GM12878 (cell line): ENCODE data around the genes ABCC11 and HEATR3.

DNA sequence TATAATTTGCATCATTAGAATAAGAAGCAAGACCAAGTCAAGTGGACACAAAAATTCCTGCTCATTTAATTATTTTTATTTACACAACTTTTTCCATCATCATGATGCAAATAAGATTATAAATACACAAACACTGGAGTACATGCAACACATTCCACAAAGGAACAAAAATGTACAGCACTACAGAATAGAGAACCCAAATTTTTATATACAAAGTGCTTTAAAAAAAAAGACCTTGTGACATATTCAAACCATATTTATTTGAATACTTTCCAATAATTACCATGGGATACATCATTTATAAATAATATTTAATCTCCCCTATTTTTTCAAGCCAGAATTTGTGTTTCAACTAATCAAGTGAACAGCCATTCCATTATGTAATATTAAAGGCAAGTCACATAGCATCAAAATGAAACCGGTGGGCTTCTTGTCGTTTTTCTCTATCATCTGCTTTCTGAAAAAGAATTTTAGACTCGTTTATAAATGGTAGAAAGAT, 11.6 kb upstream of the NETO2 start:
- RAMPAGE, long total RNA, result no peak
- RRBS, 2 experiments, result no CpG with 5 or more reads among the region's 3 CpGs
CAGE:
- cytosol, long polyA minus RNA, result no peak
- cytosol, long polyA plus RNA, result no peak
- long polyA plus RNA, result no peak
- nucleolus, long total RNA, result no peak
- nucleus, long polyA plus RNA, result no peak
- nucleus, long total RNA, result no peak

DNA sequence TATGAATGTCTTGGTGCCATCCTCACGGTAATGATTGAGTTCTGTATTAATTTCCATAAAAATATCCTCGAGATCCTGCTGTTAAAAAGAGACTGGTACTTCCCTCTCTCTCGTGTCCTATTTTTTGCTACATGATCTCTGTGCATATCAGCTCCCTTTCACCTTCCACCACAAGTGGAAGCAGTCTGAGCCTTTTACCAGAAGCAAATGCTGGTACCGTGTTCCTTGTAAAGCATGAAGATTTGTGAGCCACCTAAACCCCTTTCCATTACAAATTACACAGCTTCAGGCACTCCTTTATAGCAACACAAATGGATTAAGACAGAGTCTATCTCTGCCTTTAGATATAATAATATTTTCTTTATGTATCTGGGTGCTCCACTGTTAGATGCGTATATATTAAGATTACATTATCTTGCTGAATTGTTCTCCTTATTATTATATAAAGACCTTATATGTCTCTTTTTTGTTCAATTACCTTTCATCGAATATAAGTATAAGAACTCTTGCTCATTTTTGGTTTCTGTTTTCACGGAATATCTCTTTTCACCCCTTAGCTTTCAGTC, 40.2 kb downstream of the ITFG1 start:
- RAMPAGE, long total RNA, result no peak
- RRBS, 2 experiments, result no CpG with 5 or more reads among the region's 7 CpGs
CAGE:
- cytosol, long polyA minus RNA, result no peak
- cytosol, long polyA plus RNA, result no peak
- long polyA plus RNA, result no peak
- nucleolus, long total RNA, result no peak
- nucleus, long polyA plus RNA, result no peak
- nucleus, long total RNA, result no peak

DNA sequence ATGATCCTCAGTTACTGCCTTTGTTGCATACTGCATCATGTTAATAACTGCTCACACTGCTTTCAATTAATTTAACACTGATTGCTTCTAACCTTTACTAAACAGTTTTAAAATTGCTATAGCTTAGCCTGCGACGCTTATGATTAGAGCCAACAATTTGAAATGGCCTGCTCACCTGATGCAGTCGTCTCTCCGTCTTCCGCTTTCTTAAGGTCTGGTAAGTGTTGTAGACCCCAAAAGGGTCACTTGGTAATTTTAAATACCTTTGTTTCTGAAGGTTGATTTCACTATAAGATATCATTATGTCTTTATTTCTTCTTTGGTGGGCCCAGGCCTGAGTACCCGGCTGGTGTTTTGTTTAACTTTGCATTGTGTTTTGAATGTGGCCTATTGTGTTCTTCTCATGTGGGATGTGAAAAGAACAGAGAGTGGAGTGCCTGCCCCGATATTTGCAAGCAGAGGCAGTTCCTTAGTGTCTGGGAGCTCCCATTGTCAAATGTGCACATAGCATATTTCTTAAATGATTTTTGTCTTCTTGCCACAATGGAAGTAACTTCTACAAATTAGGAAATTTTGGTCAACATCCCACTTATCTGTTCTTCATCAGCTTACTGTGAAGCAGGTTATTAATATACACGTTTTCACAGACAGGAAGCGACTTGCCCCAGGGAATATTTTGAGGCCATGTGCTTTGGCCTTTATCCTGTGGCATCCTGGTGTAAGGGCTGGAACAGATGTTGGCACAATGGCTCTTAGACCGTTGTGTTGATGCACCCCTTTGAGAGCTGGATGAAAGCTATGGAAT, 2.8 kb downstream of the PHKB start:
- RAMPAGE, long total RNA, result no peak
- RRBS, 2 experiments, result no CpG with 5 or more reads among the region's 10 CpGs
CAGE:
- cytosol, long polyA minus RNA, result start-site peak on the plus strand centred at position 168 of the sequence, 45 bp wide, 88 reads
- cytosol, long polyA plus RNA, result no peak
- long polyA plus RNA, result no peak
- nucleolus, long total RNA, result no peak
- nucleus, long polyA plus RNA, result no peak
- nucleus, long total RNA, result no peak

DNA sequence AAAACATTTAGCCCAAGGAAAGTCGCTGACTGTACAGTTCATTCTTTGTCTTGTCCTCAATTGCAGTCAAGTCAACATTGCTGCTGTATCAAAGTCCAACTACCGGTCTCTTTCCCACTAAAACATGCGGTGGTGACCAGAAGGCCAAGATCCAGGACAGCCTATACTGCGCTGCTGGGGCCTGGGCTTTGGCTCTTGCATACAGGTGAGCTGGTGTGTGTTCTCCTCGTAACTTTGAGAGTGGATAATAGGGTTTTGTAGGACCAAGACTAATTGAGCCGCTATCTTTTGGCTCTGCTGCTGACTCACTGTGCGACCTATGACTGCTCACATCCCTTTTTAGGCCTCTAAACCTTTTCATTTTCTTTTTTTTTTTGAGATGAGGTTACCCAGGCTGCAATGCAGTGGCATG, 38.6 kb downstream of the PHKB start:
- RAMPAGE, long total RNA, result no peak
- RRBS, 2 experiments, result no CpG with 5 or more reads among the region's 7 CpGs
CAGE:
- cytosol, long polyA minus RNA, result start-site peak on the plus strand centred at position 87 of the sequence, 7 bp wide, 43 reads
- cytosol, long polyA plus RNA, result no peak
- long polyA plus RNA, result no peak
- nucleolus, long total RNA, result no peak
- nucleus, long polyA plus RNA, result no peak
- nucleus, long total RNA, result no peak

DNA sequence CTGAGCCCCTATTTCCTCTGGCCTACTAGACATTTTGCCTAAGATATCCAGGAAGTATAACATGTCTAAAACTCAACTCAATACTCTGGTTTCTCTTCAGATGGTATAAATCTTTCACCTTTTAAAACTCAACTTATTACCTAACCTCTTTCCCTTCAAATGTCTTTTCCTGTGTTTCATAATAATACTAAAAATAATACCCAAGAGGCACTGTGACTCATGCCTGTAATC, 95.2 kb downstream of the ABCC12 start:
- RAMPAGE, long total RNA, result no peak
CAGE:
- cytosol, long polyA minus RNA, result no peak
- cytosol, long polyA plus RNA, result no peak
- long polyA plus RNA, result no peak
- nucleolus, long total RNA, result no peak
- nucleus, long polyA plus RNA, result no peak
- nucleus, long total RNA, result no peak

GRCh38 chr16:48206490-48207001, 37.6 kb upstream of the LONP2 start:
- RAMPAGE, long total RNA, result no peak
- RRBS, 2 experiments, result no CpG with 5 or more reads among the region's 5 CpGs
CAGE:
- cytosol, long polyA minus RNA, result no peak
- cytosol, long polyA plus RNA, result no peak
- long polyA plus RNA, result no peak
- nucleolus, long total RNA, result no peak
- nucleus, long polyA plus RNA, result no peak
- nucleus, long total RNA, result no peak

DNA sequence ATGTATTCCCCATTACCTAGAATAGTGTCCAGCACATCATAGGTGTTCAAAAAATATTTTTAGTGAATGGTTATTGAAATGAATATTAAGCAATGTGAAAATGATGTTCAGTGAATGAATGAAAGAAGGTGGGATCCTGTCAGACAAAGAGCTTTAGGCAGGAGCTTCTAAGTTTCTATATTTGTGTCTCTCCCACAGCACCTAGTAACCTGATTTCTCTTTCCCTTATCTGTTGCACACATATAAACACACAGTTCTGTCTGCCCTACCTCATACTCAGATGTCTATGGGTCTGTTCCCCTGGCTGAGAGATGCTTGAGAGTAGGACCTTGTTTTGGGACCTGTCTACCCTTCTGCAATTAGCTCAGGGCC, 6.1 kb upstream of the LONP2 start:
- RAMPAGE, long total RNA, result no peak
CAGE:
- cytosol, long polyA minus RNA, result no peak
- cytosol, long polyA plus RNA, result no peak
- long polyA plus RNA, result no peak
- nucleolus, long total RNA, result no peak
- nucleus, long polyA plus RNA, result no peak
- nucleus, long total RNA, result no peak

DNA sequence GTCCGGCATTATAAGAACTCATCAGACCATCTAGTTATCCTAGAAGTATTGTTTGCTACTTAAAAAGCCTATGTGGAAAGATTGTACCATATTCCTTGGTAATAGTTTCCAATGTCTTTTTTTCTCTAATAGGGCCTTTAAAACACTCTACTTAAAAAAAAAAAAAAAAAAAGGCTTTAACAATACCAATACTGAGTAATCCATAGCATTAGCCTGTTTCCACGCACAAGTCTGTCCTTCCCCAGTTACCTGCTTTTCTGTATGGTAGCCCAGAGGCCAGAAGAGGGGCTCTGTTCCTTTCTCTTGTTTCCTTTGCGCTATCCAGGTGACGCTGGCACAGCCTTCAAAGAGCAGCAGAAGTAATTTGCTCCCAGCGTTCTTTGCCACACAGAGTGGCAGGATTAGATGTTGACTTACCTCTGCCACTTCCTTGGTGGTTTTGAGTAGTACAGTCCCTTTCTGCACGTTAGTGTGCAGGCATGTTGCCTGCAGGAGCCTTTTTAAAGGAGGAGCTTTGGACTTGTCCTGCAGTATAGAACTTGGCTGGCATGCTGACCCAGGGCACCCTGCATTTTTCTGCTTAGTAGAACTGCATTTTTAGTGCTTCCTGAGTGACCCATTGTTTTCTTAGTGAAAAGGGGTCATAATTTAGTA, at the start of gene ABCC11:
ABCC11 (minus strand) TSS at position 475 of the 654 bp plus-strand sequence.
- RAMPAGE, long total RNA, result no peak
- RRBS, 2 experiments, result no CpG with 5 or more reads among the region's 6 CpGs
CAGE:
- cytosol, long polyA minus RNA, result no peak
- cytosol, long polyA plus RNA, result no peak
- long polyA plus RNA, result no peak
- nucleolus, long total RNA, result no peak
- nucleus, long polyA plus RNA, result no peak
- nucleus, long total RNA, result no peak

DNA sequence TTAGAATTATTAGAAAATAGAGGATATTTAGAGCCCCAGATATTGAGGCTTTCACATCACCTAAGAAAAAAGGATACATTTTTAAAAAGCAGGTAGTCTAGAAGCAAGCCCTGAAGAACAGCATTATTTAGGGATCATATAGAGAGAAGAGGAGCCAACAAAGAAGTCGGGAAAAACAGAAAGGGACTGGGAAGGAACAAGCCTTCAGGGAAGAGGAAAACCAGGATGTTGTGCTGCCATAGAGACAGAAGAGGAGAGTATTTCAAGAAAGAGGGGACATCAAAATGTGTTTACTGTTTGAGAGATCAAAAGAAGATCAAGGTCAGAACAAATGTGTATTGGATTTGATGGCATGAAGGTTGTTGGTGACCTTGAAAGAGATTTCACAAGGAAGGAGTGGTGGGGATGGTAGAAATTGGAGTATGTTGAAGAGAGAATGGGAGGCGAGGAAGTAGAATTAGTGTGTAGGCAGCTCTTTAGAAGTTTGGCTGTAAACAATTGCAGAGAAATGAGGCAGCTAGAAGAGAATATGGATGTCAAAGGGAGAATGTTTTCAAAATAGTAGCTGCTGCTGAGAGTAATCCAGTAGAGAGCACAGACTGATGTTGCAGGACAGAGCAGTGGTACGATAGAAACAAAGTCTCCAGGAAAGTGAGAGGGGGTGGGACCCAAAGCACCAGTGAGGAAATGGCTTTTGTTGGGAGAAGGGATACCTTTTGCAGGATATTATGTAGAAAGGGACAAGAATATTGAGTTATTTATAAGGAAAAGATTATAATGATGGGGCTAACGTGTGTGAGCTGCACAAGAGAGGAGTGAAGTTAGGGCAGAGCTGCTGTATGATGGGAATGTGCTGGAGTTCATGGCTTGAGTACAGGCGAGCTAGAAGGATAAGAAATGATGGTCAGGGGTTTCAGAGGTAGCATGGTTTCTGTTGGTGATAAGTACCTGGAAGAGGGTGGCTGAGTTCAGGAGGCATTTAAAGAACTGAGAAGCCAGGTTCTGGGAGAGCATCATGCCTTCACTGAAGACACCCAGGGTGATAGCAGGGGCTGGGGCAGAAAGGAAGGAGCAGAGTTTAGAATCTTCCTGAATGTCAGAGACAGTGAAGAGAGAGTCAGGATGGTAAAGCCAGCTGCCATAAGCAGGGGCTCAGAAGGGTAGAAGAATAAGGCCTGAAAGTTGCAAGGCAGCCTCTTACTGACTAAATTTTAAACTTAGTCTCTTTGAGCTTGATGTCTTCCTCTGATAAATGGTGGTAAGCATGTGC, 45.8 kb downstream of the SIAH1 start:
- RAMPAGE, long total RNA, result no peak
- RRBS, 2 experiments, result no CpG with 5 or more reads among the region's 5 CpGs
CAGE:
- cytosol, long polyA minus RNA, result no peak
- cytosol, long polyA plus RNA, result no peak
- long polyA plus RNA, result no peak
- nucleolus, long total RNA, result no peak
- nucleus, long polyA plus RNA, result no peak
- nucleus, long total RNA, result no peak

- RAMPAGE, long total RNA, result no peak
- RRBS, 2 experiments, result no CpG with 5 or more reads among the region's 9 CpGs
CAGE:
- cytosol, long polyA minus RNA, result no peak
- cytosol, long polyA plus RNA, result no peak
- long polyA plus RNA, result no peak
- nucleolus, long total RNA, result no peak
- nucleus, long polyA plus RNA, result no peak
- nucleus, long total RNA, result no peak
These were observed 31.6 kb downstream of the N4BP1 start for GRCh38 chr16:48578261-48578933.

GRCh38 chr16:48774222-48774829, 164.3 kb upstream of the N4BP1 start:
- RAMPAGE, long total RNA, result no peak
- RRBS, 2 experiments, result no CpG with 5 or more reads among the region's 24 CpGs
CAGE:
- cytosol, long polyA minus RNA, result no peak
- cytosol, long polyA plus RNA, result no peak
- long polyA plus RNA, result no peak
- nucleolus, long total RNA, result no peak
- nucleus, long polyA plus RNA, result no peak
- nucleus, long total RNA, result no peak

DNA sequence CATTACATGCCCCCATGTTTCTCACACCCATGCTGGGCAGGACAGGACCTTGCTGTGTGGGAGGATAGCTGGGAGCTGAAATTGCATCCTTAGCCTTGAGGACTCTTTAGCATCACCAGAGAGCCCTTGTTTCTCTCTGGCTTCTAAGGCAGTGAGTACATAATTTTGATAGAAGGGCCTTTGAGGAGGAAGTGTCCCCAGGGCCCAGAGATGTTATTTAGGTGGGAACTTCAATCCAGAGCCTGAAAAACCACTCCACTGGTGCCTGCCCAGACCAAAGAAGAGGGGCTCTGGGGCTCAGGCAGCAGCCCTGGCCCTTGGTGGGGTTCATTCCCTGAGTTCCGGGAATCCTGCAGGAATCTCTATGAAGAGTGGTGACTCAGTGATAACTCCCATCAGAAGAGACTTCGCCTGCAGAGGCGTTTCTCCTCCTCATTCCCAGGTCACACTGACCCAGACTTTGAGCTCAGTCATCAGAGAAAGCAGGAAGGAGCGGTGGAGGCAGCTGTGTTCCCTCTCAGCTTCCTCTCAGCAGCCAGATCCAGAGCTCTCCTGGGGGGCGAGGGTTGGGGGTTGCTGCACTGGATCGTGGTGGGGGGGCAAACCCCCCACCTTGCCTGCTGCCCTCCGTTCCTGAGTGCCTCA, 271.4 kb downstream of the CBLN1 start:
- RAMPAGE, long total RNA, result no peak
- RRBS, 2 experiments, result no CpG with 5 or more reads among the region's 7 CpGs
CAGE:
- cytosol, long polyA minus RNA, result no peak
- cytosol, long polyA plus RNA, result no peak
- long polyA plus RNA, result no peak
- nucleolus, long total RNA, result no peak
- nucleus, long polyA plus RNA, result no peak
- nucleus, long total RNA, result no peak

- RAMPAGE, long total RNA, result no peak
- RRBS, 2 experiments, result no CpG with 5 or more reads among the region's 2 CpGs
CAGE:
- cytosol, long polyA minus RNA, result no peak
- cytosol, long polyA plus RNA, result no peak
- long polyA plus RNA, result no peak
- nucleolus, long total RNA, result no peak
- nucleus, long polyA plus RNA, result no peak
- nucleus, long total RNA, result no peak
These were observed 149.0 kb downstream of the CBLN1 start for GRCh38 chr16:49132701-49133032.

DNA sequence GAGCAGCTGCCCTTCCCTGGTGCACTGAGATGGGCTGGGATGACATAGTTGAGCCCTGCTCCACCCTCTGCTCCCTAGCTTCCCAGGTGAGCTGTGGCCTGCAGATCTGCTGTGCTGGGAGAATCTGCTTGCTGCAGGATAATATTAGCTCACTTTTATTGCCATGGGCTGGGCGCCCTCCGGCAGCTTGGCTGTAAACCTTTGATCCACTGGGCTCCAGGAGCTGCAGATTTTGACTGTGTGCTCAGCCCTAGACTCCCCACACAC, 101.8 kb downstream of the CBLN1 start:
- RAMPAGE, long total RNA, result no peak
- RRBS, 2 experiments, result no CpG with 5 or more reads among the region's 2 CpGs
CAGE:
- cytosol, long polyA minus RNA, result no peak
- cytosol, long polyA plus RNA, result no peak
- long polyA plus RNA, result no peak
- nucleolus, long total RNA, result no peak
- nucleus, long polyA plus RNA, result no peak
- nucleus, long total RNA, result no peak

DNA sequence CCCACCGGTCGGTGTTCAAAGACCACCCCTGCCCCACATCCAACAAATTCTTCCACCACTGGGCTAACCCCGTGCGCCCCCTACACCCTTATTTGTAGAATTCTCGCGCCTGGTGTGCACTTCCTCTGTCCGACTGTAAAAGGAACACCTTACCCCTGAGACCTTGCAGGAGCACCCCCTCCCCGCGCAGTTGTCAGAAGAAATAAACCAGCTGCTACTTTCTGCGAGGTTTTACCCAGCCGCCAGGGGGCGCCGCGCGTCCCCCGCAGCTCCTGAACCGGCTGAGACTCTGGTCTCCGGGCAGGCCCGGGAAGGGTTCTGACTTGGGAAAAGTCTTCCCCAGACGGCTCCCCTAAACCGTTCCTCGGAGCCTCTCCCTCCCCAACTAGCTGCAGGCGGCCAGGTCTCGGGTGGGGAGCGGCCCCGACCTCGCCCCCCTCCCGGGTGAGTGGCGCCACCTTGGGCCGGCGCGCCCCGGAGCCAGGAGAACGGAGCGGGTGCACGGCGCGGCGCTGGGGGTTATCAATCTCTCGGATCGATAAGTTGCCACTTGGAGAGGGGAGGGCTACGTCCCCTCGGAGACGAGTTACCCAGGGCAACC, 1.8 kb upstream of the ZNF423 start:
- RAMPAGE, long total RNA, result no peak
- RRBS, 2 experiments, result no CpG with 5 or more reads among the region's 44 CpGs
CAGE:
- cytosol, long polyA minus RNA, result no peak
- cytosol, long polyA plus RNA, result no peak
- long polyA plus RNA, result no peak
- nucleolus, long total RNA, result no peak
- nucleus, long polyA plus RNA, result no peak
- nucleus, long total RNA, result no peak

DNA sequence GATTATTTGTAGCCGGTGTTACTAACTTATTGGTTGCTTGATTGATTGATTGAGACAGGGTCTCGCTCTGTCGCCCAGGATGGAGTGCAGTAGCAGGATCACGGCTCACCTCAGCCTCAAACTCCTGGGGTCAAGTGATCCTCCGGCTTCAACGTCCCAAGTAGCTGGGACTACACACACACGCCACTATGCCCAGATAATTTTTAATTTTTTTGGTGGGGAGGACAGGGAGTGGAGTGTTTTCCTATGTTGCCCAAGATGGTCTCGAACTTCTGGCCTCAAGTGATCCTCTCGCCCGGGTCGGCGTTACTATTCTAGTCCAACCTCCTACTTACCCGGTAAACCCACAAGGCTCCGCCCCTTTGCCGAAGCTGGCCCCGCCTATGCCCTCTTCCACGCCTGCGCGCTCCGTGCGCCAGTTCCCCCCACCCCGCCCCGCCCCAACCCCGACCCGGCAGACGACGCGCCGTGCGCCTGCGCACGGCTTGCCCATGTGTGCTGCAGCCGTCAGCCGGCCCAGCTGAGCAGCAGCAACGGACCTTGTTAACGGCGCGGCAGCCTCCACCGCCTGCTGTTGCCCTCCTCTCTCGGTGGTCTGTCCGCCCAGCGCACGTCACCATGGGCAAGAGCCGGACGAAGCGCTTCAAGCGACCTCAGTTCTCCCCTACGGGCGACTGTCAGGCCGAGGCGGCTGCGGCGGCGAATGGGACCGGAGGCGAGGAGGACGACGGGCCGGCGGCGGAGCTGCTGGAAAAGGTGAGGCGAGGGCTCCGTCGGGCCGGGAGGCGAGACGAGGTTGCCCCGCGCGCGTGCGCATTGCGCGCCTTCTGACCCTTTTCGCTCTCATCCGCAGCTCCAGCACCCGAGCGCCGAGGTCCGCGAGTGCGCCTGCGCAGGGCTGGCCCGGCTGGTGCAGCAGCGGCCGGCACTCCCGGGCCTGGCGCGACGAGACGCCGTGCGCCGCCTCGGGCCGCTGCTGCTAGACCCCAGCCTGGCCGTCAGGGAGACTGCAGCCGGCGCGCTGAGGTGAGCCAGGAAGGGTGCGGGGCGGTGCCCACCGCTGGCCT, at the start of gene HEATR3:
HEATR3 (plus strand) TSS at position 457 of the 1,067 bp plus-strand sequence.
- RAMPAGE, long total RNA, result no peak
- RRBS, 2 experiments, result under 1 to 1% methylated on average over 38 to 43 of the region's 103 CpGs
CAGE:
- cytosol, long polyA minus RNA, result no peak
- cytosol, long polyA plus RNA, result start-site peak on the plus strand centred at position 482 of the sequence, 29 bp wide, 80 and 185 reads in 2 replicates
- long polyA plus RNA, result start-site peak on the plus strand centred at position 475 of the sequence, 43 bp wide, 211 and 234 reads in 2 replicates
- nucleolus, long total RNA, result no peak
- nucleus, long polyA plus RNA, result start-site peak on the plus strand centred at position 474 of the sequence, 42 bp wide, 239 and 492 reads in 2 replicates
- nucleus, long total RNA, result no peak

GRCh38 chr16:50158159-50159022, 5.3 kb downstream of the TENT4B start:
- RAMPAGE, long total RNA, result no peak
- RRBS, 2 experiments, result no CpG with 5 or more reads among the region's 7 CpGs
CAGE:
- cytosol, long polyA minus RNA, result no peak
- cytosol, long polyA plus RNA, result no peak
- long polyA plus RNA, result no peak
- nucleolus, long total RNA, result no peak
- nucleus, long polyA plus RNA, result no peak
- nucleus, long total RNA, result no peak

GRCh38 chr16:50201556-50201953, 48.4 kb downstream of the TENT4B start:
- RAMPAGE, long total RNA, result no peak
- RRBS, 2 experiments, result no CpG with 5 or more reads among the region's 4 CpGs
CAGE:
- cytosol, long polyA minus RNA, result no peak
- cytosol, long polyA plus RNA, result no peak
- long polyA plus RNA, result no peak
- nucleolus, long total RNA, result no peak
- nucleus, long polyA plus RNA, result no peak
- nucleus, long total RNA, result no peak

DNA sequence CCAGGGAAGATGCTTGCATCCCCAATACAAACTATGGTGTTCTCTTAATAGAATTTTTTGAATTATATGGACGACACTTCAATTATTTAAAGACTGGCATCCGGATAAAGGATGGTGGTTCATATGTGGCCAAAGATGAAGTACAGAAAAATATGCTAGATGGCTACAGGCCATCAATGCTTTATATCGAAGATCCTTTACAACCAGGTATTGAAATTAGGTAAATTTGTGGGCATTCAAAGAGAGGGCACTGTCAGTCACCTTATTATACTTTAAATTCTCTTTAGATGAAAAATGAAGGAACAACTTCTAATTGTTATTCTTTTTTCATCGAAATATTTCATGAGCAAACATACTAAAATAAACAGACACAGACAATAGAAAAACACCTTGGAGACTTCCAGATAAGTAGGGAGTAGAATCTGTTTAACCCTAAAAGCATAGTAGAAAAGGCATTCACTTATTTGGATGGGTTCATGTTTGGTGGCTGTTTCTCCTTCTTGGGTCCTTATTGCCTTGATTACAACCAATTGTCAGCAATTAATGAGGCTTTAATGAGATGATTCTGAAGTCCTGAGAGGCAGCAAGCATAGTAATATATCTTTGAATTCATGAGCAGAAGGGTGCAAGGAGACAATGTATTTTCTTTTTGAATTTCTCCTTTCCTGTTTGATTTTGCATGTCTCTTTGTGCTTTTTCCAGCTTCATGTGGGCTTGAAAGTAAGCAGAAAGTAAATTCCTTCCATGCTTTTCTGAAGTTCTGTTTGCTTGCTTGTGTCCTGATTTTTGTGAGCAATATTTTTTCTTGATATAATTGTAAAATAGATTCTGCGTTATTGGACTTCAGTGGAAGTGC, 42.9 kb upstream of the ADCY7 start:
- RAMPAGE, long total RNA, result no peak
- RRBS, 2 experiments, result no CpG with 5 or more reads among the region's 5 CpGs
CAGE:
- cytosol, long polyA minus RNA, result no peak
- cytosol, long polyA plus RNA, result no peak
- long polyA plus RNA, result no peak
- nucleolus, long total RNA, result no peak
- nucleus, long polyA plus RNA, result no peak
- nucleus, long total RNA, result no peak

DNA sequence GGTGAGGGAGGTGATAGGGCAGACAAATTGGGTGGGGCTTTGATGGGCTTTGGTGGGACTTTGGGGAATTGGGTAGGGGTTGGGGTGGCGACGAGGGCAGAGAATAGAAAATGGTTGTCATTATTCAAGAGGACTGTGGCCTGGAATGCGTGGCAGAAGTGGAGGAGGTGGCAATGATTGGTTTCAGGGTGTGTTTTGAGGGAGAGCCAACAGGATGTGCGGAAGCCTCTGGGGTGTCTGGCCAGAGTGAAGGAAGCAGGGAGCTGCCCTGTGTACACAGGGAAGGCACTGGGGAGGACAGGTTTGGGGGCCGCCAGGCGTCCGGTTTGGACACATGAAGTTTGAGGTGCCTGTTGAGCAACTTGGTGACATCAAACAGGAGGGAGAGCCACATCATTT, 48.8 kb downstream of the NKD1 start:
- RAMPAGE, long total RNA, result no peak
- RRBS, 2 experiments, result no CpG with 5 or more reads among the region's 7 CpGs
CAGE:
- cytosol, long polyA minus RNA, result no peak
- cytosol, long polyA plus RNA, result no peak
- long polyA plus RNA, result no peak
- nucleolus, long total RNA, result no peak
- nucleus, long polyA plus RNA, result no peak
- nucleus, long total RNA, result no peak